ENCODE measurements around a stretch of chr14.

GRCh38 chr14:68964778-68965251 lies 14.3 kb downstream of the ACTN1 start:
- PRO-cap, 2 experiments, result no peak in any of the 2 experiments

- PRO-cap, 2 experiments, result no peak in any of the 2 experiments
These were observed 3.4 kb downstream of the ACTN1 start for GRCh38 chr14:68975712-68976062.

- PRO-cap, 2 experiments, result peak in 2 of 2 experiments; most common plus-strand start chr14:68978027 (in 2); most common minus-strand start chr14:68978269 (in 2)
These were observed 1.4 kb downstream of the ACTN1 start for GRCh38 chr14:68977375-68978465.

- PRO-cap, 2 experiments, result no peak in any of the 2 experiments
These were observed 74.9 kb upstream of the ACTN1 start for GRCh38 chr14:69053880-69054556.

- PRO-cap, 2 experiments, result no peak in any of the 2 experiments
These were observed 19.7 kb downstream of the DCAF5 start for GRCh38 chr14:69133068-69133824.

GRCh38 chr14:69335395-69335793 lies 62.7 kb downstream of the ERH start:
- PRO-cap, 2 experiments, result no peak in any of the 2 experiments

DNA sequence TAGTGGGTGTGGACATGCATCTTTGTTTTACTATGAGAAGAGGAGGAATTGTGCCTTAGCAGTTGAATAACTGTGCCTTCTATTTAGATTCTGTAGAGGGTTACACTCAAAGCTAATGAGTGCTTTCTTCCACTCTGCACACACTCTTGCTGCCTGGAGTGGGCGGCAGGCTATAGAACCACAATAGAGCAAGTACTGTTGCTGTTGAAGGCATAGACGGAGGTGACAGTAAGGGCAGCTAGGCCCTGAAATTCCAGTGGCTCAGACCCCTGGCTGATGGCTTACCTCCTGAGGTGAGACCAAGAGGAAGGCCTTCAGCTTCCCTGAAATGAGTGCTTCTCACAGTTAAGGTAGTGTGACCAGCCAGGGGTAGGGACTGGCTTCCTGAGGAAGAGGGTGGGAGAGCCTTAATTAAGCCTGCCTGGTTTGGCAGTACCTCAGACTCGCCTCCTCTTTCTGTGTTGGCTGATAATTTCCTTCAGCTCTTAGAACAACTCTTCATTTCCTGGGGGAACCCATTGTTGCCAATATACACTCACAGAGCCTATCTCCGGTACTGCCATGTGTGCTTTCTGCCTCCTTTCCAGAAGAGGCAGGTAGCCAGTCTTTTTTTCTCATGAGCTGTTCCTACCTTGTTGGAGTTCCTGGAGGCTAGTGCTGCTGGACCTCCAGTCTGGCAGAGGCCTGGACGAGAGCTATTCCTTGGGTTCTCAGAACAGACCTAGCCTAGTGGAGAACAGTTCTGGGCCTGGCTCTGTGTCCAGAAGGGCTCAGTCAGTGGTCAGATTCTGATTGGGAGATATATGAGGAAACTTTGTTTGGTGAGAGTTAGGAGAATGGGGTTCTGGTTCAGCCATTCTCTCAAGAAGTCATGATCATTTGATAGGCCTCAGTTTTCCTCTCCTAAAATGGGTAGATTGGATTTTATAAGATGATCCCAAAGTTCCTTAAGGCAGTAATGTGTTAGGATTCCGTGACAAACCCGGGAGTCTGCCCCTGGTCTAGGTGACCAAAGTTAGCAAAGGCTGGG lies 25.0 kb downstream of the SUSD6 start:
- PRO-cap, 2 experiments, result no peak in any of the 2 experiments

DNA sequence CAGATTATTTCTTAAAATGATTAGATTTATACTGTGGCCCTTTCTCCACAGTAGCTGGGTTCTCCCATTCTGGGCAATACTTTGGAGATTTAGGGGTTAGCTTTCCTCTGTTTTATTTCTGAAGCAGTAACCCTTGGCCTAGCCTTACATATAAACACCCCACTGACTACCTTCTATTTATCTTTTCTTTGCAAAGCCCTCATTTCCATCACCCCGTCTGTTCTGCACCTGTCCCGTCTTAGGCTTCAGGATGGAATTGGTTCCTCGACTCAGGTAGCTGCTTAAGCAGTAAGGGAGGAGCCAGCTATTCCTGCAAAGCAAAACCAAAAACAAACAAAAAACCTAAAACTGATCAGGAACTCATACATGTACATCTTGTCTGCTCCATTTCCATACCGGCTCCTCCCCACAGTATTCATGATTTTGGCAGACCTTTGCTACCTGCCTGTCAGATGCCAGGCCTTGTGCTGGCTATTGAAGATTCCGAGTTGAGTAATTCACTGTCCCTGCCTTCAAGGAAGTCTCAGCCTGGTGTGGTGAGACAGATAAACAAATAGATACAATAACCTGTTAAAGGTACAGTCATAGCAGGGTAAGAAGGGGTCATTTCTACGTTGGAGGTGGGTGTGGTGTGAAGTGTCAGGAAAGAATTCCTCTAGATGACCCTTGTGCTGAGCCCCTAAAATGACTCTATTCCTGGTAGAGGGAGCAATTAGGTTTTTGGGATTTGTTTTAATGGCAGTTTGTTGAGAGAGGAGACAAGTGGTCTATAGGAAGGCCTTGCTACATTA lies 42.6 kb downstream of the SUSD6 start:
- PRO-cap, 2 experiments, result no peak in any of the 2 experiments

DNA sequence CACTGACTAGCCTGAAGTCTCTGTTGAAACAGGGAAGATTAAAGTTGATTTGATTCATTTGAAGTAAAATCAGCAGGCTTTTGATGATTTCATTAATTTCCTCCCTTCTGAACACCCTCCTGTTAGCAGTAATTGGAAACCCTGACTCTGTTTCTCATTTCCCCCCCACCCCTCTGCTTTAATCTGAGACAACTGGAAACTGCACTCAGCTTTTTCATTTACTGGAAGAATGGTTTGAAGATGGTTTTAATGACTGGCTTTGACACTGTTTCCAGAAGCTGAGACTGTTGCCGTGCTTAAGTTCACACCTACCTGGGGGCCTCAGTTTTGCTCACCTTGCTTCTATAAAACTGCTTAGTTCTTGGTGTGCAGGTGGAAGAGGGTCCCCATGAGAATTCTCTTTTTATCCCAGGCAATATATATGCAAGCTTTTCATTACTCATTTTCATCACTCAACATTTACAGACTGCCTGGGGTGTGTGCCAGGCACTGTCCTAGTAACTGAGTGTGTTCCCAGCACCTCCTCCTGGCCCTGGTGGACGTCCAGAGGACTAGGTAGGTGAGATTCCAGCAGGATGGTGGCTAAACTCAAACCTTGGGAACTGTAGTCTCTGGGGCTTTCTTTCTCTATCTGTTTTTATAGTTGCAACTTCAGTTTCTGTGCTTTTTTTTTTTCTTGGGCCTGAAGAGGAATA lies 63.6 kb downstream of the SUSD6 start:
- PRO-cap, 2 experiments, result no peak in any of the 2 experiments

DNA sequence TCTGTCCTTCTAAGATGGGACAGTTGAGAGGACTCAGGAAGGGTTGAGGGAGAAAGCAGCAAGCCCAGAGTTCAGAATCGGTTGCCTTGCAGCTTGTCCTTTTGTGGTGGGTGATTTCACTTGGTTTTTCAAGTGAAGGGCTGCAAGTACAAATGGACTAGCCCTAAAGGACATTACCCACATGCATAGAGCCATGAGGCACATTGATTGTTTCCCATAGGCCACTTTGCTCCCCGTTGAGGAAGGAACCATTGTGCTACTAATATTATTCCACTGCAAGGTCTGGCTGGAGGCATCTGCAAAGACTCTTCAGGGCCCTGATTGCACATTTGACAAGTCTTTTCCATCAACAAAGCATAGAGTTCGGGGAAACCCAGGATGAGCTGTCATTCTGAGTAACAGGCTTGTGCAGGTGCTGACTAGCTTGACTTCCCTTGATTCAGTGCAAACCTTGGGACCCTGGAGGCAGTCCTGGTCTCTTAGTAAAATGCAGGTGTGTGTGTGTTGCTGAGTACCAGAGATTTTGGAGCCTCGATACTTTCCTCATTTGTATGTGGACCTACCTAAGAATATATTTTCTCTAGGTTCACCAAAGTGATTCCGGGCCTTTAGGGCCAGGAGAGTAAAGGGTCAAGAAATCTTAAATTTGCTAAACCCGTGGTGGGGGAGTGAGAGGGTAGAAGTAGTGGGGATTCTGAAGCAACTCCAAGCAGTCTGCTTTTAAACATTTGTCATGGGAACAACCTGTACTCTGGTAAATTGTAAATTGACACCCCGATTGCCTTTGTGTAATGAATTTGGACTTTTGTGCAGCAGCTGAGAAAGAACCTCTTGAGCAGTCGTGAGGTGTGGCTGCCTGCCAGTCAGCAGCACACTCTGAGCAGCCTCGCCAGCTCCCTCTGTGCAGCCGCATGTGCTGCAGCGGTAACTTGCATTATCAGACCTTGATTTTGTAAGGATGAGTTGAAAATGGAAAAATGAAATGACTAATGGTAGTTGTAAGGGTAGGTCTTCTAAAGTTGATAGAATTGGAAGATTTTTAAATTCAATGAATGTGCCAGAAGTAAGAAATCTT lies 74.0 kb downstream of the SUSD6 start:
- PRO-cap, 2 experiments, result no peak in any of the 2 experiments

DNA sequence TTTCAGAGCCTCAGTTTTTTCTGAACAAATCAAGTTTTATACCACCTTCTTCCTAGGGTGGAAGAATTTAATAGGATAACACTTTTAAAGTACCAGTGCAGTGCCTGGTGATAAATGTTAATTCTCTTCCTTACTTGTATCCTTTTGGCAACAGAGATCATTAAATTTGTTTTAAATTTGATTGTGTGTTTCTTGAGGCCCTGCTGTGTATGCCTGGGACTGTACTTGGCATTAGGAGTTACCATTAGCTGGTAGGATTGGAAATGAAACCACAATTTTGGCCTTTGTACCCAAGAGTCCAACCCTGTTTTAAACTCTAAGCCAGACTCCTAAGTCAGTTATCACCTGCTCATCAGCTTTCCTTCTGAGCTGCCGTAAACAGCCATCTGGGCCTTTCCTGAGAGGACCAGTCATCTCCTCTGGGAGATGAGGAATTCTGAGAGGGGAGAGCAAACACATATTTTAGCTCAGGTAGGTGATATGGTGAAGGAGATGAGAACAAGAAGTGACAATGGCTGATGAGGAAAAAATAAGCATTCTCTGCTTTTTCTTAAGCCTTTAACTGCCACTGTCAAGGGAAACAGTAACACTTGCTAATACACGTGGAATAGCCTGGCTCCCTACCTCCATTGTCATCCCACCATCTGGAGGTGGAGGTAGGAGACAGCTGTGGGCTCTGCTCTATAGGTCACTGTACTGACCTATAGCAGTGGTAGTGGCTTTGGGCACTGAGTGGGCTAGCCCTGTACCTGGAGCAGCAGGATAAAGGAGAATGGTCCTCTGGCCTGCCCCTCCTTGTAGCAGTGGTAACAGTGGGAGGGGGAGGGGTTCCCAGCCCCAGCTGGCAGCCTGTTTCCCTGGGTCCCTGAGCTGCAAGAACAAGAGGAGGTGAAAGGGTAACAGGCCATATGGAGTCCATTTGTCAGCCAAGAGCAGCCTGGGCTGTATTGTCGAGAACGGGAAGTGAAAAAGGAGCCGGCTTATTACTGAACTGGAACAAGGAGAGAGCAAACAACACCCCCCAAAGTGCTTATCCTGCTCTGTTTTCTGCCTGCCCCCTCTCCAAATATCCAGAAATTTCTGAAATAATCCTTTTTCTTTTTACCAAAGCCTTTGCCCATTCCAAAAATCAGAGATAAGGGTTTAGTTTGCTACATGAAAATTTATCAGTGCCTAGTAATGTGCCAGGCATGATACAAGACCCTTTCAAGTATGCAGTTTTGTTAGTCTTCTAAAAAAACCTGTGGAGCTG lies 74.0 kb upstream of the SRSF5 start:
- PRO-cap, 2 experiments, result no peak in any of the 2 experiments

DNA sequence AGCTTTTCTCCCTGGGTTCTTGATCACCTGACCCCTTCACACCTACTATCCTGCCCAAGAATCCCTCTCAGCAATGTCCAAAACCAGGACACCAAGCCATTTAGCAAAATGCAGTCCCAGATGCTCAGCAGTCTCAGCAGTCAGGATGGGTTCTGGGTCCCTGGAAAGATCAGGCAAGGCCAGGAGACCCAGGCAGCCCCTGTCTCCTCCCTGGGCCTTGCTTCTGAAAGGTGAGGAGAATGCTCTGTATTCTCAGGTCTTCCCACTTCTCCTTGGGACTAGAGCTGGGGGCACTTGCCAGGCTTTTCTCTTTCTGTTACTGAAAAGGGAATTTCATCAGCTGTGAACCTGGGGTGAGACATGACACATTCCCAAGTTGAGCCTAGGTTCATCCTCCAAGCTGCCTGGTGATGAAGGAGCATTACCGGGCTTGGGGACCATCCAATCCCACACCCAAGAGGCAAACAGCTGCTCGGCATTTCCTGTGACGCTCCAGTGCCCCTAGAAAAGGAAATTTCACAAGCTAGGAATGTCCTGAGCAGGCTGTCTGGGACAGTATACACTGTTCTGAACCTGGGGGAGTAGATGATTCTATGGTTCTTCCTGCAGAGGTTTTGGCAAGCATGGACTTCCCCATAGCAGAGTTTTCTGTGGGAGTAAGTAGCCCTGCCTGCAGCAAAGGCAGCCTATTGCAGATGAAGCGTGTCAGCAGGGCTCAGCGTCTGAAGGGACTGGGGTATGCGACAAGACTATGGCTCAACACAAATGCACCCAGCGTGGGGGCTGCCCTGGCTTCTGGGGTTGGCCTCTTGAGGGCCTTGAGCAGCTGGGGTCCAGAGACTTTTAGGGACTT lies 47.6 kb upstream of the SRSF5 start:
- PRO-cap, 2 experiments, result peak in 2 of 2 experiments; most common plus-strand start position 689 of the sequence (in 2)

DNA sequence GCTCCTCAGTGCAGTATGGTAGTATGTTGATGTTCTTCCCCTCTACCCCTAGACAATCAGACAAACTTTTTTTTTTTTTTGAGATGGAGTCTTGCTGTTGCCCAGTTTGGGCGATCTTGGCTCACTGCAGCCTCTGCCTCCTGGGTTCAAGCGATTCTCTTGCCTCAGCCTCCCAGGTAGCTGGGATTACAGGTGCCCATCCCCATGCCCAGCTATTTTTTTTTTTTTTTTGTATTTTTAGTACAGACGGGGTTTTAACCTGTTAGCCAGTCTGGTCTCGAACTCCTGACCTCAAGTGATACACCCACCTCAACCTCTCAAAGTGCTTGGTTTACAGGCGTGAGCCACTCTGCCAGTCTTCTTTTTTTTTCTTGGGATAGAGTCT lies 6.8 kb downstream of the SRSF5 start:
- PRO-cap, 2 experiments, result no peak in any of the 2 experiments

DNA sequence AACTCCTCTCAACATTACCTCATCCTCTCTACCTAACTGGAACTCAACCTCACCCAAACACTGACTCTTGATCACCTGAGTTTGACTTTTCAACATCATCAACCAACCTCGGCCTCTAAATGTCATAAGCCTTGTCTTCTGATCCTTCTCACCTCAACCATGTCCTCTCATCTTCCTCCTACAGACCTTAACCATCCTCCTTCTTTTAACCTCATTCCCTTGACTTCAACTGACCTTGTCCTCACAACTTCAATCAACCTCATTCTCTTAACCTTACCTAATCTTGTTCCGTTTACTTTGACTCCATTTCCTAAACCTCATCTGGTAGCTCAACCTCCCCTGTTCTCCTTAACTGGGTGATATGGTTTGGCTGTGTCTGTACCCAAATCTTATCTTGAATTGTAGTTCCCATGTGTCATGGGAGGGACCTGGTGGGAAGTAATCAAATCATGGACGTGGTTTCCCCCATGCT lies 19.8 kb downstream of the COX16 start:
- PRO-cap, 2 experiments, result no peak in any of the 2 experiments

GRCh38 chr14:70537080-70538064 lies 2.6 kb upstream of the ADAM20 start:
- PRO-cap, 2 experiments, result no peak in any of the 2 experiments

- PRO-cap, 2 experiments, result no peak in any of the 2 experiments
These were observed 21.1 kb downstream of the TTC9 start for GRCh38 chr14:70662849-70663216.

GRCh38 chr14:70665520-70665993 lies 23.8 kb downstream of the TTC9 start:
- PRO-cap, 2 experiments, result no peak in any of the 2 experiments

DNA sequence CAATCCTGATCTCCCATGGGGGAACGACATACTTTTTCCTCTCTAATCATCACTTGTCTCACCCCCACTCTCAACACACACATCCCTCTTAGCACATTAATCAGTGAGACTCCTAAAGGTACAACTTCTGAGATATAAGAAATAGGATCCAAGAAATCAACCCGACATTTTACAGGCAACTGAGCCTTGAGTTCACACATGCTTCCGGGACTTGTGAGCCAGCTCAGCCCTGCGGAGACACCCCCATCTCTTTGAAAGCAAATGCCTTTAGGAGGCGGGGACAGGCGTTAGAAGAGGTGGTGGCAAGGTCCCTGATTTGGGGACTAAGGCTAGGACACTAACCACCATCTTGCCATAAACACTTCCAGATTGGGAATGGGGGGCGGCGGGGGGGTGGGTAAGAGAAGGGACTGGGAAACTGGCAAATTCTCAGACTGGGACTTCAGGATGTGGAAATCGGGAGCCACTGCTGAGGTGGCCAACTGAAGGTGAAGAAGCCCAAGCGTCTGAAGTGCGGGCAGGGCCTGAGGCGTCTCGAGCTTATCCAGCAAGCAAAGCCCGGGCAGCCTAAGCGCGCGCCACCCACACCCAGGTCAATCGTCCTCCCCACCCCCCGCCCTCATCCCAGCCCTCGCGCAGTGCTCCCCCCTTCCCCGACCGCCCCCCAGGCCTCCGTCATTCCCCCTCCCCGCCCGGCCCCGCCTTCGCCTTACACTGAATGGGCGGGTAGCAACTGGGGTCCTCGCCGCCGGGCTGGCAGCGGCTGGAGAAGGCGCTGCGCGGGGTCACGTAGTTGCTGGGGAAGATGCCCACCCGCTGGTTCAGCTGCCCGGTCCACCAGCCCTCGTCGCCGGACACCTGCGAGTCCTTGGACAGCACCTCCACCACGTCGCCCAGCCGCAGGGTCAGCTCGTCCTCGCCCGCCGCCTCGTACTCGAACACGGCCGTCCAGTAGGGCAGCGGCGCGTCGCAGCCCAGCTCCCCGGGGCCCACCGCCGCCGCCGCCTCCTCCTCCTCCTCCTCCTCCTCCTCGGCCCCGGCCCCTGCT lies 936 bp downstream of the MAP3K9 start:
- PRO-cap, 2 experiments, result no peak in any of the 2 experiments

- PRO-cap, 2 experiments, result no peak in any of the 2 experiments
These were observed 66.0 kb downstream of the PCNX1 start for GRCh38 chr14:70973011-70973881.

GRCh38 chr14:71181347-71181734 lies 138.9 kb upstream of the SIPA1L1 start:
- PRO-cap, 2 experiments, result no peak in any of the 2 experiments

All from right ventricle myocardium (tissue), 1 donor.